Placental pericyte (primary cell): ENCODE results near the gene CEP57L1.

- CAGE, long polyA plus RNA, result no peak
These were observed 60.8 kb downstream of the CD24 start for GRCh38 chr6:106913808-106914051.

DNA sequence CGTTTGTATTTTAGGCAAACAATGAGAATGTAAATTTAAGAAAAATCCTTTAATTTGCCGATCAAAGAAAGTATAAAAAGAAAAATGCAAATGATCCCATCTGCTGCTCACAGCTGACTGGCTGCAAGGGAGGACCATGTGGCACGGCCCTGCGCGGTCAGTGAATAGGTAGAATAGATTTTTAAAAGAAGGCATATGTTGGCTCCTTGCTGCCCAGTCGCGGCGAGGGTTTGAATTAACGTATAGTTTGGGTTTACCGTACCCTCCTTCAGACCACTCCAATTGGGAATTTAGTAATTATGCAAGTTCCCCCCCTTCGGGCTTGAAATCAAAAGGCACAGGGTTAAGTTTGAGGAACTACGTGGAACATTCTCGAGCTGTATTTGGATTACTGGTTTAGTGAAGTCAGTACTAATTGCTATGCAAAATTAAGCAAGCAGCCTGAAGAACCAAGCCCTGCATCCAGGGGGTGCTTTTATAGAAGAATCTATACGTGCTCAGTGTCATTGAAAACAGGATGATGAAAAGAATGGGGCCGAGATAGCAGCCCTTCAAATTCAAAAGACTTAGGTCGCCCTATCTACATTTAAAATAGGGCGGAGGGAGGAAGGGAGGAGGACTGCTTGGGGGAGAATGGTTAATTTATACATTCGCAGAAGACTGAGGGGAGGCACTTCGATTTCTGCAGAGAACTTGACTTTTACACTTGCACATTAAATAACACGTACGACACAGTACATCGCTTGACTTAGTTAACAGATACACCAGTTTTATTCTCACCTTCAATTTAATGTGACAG lies 1.2 kb upstream of the BEND3 start:
- CAGE, long polyA plus RNA, result no peak

DNA sequence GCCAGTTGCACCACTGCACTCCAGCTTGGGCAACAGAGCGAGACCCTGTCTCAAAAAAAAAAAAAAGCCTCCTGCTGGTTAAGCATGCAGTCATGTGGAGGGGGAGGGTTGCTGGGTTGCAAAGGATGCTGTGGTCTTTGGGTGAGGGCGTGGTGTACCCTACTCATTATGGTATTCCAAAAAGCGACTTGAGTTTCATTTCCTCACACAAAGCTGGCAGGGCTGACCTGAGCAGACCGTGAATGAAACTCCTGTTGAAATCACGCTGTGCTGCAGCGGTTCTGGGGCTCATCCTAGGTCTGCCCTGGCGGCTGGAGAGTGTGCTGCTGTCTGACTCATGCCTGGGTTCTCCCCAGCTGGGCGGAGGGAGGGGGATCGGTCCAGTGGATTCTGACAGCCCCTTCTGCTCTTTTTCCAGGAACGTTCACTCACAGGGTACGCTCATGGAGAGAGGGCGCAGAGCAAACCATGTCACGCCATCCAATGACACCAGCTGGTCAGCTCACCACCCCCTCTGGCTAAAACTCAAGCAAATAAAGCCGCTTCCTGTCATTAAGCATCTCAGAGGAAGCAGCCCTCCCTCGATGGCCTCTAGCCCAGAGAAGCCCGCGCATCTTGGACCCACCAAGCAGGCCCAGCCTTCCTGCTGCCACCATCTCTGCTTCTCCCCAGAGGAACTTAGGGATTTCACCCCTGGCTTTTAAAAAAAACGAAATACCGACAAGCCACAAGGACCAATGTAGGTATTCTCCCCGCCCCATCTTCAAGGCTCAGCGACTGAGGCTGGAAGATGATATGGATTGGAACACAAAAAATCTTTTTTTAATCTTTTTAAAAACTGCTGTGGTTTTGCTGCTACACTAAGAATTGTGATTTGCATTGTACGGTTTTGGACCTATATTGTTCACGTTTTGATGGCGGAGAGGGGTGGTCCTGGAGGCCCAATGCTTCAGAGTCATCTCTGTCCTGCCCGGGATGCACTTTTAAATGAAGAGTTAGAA lies 166.0 kb downstream of the SCML4 start:
- CAGE, long polyA plus RNA, result no peak

DNA sequence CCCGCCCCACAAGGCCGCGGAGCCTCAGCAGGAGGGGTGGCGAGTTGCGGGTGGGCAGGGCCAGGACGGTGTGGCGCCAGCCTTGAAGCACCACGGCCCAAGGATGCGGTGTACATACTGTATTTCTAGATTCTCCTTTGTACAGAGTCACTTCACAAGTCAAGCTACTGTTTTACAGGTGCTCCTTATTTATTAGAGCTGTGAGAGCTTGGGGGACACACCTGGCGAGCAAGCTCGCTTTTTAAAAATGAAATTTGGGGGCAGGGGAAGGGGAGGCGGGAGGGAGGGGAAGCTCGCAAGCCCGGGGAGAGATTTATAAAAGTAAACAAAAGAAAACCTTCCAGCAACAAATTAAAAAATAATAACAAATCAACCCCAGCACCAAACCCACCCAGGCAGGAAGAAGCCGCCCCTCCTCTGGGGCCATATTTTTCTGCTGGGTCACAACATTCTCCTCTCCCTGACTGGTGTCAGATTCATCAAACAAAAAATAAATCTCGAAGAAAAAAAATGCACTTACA lies 164.4 kb downstream of the SCML4 start:
- CAGE, long polyA plus RNA, result no peak

GRCh38 chr6:107666335-107667085 lies 157.6 kb downstream of the SCML4 start:
- CAGE, long polyA plus RNA, result no peak

DNA sequence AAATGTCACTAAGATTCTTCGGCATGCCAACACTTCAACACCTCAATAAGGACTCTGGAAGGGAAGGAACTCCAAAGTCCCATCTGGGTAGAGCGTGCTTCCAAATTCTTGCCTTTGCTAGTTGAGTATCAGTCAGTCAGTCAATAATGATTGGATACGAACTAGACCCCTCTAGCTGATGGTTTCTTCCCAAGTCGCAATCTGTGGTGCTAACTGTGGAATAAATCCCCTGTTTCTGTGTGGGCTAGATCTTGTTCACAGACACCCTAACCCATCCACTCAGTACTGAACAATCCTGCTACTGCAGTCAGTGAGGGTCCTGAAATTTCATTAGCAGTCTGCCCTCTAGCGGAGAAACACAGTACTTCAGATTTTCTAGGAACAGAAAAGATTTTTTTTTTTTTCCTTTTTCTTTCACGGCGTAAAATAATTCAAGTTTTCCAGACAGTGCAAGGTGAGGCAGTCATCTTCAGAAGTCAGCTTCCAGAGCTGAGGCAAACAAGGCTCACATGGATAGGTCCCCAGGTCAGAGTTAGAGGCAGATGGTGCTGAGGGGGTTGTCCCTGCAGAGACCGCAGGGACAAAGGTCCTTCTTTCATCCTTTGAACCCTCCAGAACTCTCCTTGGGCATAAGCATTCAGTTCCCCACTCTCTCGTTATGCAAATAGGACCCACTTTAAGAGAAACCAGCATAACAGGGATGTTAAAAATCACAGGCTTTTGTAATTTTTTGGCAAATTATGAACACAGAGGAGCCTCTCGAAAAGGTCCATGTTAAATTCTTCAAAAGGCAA lies 119.7 kb downstream of the SCML4 start:
- CAGE, long polyA plus RNA, result no peak

- CAGE, long polyA plus RNA, result no peak
These were observed 1.2 kb upstream of the SEC63 start for GRCh38 chr6:107959246-107959582.

- CAGE, long polyA plus RNA, result no peak
These were observed 44.9 kb upstream of the SEC63 start for GRCh38 chr6:108002753-108003435.

GRCh38 chr6:108075189-108075374 lies 541 bp upstream of the OSTM1 start:
- CAGE, long polyA plus RNA, result no peak

- CAGE, long polyA plus RNA, result no peak
These were observed 53.7 kb downstream of the AFG1L start for GRCh38 chr6:108348507-108349000.

DNA sequence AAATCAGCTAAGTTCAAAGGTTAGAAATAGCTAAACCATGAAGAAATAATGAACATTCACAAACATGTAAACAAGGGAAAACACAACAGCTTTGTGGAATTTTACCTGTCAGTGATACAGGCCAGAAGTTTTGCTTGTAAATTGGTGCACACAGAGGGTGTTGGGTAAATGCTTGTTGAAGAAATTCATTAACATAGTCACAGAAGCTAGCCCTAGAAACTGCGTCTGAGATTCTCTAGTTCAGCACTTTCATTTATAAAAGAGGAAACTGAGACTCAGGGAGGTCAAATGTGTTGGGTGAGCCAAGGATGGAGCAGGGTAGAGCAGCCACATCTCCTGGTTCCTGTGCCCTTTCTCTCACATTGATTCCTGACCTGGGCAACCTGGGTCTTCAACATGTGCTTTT lies 14.4 kb upstream of the FOXO3 start:
- CAGE, long polyA plus RNA, result no peak

DNA sequence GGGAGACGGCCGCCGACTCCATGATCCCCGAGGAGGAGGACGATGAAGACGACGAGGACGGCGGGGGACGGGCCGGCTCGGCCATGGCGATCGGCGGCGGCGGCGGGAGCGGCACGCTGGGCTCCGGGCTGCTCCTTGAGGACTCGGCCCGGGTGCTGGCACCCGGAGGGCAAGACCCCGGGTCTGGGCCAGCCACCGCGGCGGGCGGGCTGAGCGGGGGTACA lies 549 bp downstream of the FOXO3 start:
- CAGE, long polyA plus RNA, result no peak

- CAGE, long polyA plus RNA, result no peak
These were observed 22.2 kb downstream of the FOXO3 start for GRCh38 chr6:108582760-108583483.

DNA sequence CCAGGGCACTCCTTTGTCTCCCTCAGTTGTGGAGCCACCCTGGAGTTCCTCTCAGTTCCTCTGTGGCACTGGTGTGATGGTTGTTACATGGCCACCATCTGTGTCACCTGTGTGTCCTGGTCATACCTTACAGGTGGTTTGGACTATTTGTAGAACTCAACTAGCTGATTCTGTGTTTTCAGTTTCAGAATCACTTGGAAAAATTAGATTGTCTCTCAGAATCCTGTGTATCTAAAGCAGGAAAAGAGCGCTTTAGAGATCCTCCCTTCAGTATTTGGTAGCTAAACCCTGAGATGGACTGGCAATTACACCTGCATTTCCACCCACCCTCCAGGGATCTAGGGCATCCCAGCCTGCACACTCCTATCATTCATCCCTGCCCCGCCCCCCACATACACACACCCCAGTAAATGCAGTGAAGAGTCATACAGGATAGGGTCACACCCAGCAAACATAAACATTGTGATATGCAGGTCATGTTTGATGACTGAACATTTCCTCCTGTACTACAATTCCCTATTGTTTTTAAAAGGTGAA lies 112.7 kb downstream of the FOXO3 start:
- CAGE, long polyA plus RNA, result no peak

- CAGE, long polyA plus RNA, result no peak
These were observed 128.5 kb downstream of the FOXO3 start for GRCh38 chr6:108689119-108689742.

DNA sequence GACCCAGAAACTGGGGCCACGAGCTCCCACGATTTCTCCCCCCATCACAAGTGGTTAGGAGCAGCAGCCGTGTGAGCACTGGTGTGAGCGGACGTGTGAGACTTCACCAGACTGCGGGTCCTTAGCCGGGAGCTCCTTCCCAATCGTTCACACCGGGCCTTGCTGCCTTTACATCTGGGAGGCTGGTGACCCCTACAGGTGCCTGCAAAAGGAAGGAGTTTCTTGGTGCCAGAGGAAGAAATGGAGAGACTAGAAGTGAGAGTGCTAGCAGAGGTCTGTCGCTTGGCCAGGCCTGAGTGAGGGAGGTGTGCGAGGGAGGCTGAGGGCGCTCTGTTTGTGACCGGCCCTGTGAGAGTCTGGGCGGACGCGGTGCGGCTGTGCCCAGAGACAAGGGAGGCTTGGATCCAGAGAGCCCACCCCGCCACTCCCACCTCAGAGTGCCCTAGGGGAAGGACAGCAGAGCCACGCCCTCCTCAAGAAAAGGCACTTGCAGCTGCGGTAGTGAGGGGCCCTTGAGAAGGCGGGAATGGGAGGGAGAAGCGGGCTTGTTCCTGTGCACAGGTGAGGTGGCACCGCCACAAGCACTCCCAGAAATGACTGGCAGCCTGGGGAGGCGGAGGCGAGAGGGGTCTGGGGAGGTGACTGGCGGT lies 10.0 kb upstream of the ARMC2 start:
- CAGE, long polyA plus RNA, result no peak

DNA sequence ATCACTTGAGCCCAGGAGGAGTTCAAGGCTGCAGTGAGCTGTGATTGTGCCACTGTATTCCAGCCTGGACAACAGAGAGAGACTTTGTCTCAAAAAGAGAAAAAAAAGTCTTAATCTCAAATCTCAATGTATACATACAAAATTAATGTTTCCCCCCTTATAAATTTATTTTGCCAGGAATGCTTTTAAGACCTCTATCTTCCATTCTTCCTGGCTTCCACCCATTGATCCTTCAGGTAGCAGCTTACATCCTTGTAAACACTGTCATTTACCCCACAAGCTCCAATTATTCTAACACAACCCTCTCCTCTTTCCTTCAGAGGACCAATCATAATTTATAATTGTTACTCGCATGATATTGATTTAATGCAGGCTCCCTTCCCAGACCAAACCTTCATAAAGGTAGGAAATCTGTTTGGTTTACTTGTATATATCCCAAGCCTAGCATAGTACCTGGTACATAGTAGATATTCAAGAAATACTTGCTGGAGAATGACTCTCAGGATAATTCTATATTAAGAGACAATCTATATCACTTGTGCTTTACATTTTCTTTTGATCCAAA lies 98.9 kb downstream of the SESN1 start:
- CAGE, long polyA plus RNA, result no peak

DNA sequence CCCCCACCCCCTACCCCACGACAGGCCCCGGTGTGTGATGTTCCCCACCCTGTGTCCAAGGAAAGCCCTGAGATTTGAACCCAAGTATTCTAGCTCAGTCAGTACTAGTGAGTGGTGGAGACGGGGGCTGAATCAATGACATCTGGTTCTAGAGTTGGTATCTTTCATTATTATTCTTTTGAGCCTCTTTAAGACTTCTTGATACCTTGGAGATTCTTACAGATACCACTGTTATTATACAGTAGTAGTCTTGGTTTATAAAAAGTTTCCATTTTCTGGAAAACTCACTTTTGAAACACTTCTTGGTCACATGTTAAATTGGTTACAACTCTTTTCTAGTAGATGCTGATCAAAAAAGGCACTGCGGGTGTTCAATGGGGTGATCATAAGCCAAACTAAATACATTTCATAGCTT lies 88.2 kb downstream of the SESN1 start:
- CAGE, long polyA plus RNA, result no peak

DNA sequence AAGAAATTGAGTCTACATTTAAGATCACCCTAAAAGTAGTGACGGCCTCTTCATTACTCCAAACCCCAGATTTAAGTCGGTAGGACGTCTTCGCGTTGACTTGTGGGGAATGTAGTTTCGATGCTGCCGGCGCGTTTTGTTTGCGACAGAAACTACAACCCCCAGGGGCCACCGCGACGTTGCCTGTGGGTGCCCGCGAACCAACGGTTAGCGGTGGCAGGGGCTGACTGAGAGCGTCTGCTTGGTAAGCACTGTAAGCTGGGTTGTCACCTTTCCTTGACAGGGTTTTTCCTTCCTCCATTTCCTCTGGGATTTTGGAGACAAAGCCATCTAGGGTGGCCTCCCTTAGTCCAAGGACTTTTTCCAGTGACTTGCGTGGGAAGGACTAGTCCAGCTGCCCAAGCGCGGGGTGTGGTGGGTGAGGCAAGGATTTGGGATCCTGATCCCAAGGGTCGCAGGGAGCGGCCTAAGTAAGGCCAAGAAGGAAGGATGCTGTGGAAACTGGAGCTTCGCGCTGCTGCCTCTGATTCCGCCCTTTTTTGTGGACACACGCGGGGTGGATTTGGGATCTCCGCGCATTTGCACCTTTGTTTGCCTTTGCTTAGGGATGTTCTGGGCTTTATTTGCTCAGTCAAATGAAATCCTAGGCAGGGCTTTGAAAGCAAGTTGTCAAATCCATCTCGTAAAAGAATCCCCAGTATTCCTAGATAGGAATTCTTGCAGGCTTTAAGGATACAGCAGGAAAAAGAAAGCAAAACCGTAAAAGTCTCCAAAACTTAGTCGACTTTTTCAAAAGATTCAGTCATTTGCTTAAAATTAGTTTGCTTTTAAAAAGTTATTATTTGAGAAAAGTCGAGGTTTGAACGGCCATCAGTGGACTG lies at the start of gene CEP57L1:
CEP57L1 (plus strand) TSS at position 176 of the 881 bp plus-strand sequence.
- CAGE, long polyA plus RNA, result no peak

DNA sequence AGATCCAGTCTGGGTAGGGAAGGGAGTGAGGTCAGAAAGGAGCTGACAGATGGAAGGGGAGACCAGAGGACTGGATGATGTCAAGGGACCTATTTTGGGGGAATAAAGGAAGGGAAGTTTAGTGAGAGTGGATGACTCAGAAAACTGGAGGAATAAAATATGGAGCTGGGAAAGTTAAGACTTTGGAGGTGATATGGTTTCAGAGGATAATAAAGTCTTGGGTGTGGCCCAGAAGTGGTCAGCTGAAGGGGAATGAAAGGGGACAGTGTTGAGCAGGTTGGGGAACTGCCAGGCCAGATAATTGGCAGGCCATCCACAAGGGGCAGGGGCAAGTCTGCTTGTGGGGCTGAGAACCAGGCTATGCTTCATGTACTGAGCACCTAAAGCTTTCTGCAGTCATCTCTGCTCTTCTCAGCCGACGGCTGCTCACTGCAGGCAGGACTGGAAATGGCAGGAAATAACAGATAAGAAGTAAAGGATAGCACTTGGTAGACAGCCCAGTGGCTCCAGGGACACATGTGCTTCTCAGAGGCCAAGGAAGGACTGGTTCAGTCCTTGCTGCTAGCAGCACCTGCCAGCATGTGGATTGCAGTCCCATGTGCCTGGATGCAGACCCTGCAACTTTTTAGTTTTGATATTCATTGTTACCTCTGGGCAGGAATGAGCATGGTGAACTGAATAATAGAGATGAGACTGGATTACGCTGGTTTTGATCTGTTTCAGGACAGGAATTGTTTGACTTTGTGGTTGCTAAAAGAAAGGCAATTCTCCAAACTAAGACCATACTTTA lies 89.9 kb downstream of the CD164 start:
- CAGE, long polyA plus RNA, result no peak